OVCAR3 (cell line): ENCODE data around the genes CTDSPL2 and B2M.

DNA sequence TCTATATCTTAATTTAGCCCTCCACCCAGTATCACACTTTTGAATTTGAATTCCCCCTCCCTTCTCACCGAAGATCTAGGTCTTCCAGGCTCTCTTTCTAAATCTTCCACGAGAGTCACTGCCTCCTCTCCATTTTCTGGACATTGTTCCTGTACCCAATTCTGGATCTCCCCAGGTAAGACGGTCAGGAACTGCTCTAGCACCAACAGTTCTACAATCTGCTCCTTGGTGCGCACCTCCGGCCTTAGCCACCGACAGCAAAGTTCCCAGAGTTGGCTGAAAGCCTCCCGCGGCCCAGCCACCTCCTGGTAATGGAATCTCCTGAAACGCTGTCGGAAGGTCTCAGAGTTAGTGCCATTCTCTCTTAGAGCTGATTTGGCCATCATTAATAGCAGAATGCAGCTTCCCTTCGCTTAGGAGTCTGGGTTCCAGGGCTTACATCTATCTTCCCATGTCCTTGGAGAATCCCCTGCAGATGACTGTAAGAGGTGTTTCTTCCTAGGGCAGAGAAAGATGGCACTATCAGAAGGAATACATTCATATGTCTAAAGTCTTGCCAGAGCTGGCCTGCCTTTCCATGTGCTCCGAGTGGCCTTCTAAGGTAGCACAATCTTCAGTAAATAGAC lies 1.2 kb downstream of the ZSCAN29 start:
- RRBS, result no CpG with 5 or more reads among the region's 12 CpGs

- RRBS, result 15% methylated on average over 3 of the region's 9 CpGs
These were observed 7.4 kb upstream of the MAP1A start for GRCh38 chr15:43509831-43510520.

DNA sequence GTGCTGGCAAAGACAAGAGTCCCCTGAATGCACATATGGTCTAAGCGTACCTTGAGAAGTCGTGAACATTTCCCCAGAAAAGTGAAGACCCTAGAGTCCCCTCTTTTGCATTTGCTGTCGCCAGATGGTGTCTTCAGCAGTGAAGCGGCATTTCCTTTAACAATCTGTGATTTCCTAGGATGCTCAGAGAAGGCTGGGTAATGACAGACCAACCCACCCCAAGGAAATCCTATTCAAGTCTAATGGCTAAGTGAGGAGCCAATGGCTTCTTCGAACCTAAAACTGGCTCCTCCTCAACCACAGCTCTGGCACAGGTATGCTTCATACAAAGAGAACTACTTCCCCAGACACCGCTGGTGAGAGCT lies 16.7 kb downstream of the MAP1A start:
- RRBS, result no CpG with 5 or more reads among the region's 6 CpGs

DNA sequence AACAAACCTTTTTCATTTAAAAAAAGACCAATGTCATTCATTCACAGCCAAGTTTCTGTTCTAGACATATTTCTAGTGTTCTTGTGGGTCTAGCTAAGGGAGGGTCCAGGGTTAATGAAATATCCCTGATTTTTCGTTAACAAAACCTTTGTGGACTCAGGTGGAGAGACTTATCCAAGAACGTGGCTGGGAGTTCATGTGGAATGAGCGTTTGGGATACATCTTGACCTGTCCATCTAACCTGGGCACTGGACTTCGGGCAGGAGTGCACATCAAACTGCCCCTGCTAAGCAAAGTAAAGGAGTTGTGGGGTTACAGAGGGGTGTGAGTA lies 4.2 kb downstream of the CKMT1B start:
- RRBS, result no CpG with 5 or more reads among the region's 4 CpGs

GRCh38 chr15:43773867-43775131 lies 2.5 kb downstream of the ELL3 start:
- RRBS, result no CpG with 5 or more reads among the region's 14 CpGs

GRCh38 chr15:43814290-43814807 lies 10.1 kb downstream of the MFAP1 start:
- RRBS, result no CpG with 5 or more reads among the region's 11 CpGs

DNA sequence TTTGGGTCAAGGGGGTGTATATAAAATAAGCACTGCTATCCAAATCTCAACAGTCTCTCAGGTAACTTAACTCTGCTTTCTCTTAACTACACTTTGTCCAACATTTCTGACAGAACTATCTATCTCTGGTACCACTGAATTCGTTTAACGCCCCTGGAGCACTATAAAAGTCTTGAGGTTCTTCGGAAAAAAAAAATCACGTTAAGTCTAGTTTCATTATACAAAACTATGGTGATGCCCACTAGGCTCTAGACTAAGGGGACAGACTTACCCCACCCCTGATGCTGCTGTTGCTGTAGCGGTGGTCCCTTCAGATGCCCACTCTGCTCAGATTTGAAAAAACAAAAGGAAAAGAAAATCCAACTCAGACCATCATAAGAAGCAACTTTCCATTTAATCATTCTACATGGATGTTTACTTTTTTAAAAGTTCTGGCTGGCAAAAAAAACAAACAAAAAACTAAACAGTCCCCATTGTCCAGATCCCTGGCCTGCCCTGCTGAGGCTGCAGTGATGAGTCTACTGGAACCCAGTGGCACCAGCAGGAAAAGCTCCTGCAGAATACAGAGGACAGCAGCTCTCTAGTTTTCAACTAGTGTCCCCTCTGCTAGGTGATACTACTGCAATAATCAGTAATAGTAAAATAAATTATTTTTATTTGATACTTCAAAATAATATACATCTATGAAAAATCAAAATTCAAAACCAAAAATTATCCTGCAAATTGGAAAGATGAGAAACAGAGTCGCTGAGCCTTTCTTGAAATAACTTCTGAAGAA lies 46.3 kb downstream of the WDR76 start:
- RRBS, result no CpG with 5 or more reads among the region's 6 CpGs

DNA sequence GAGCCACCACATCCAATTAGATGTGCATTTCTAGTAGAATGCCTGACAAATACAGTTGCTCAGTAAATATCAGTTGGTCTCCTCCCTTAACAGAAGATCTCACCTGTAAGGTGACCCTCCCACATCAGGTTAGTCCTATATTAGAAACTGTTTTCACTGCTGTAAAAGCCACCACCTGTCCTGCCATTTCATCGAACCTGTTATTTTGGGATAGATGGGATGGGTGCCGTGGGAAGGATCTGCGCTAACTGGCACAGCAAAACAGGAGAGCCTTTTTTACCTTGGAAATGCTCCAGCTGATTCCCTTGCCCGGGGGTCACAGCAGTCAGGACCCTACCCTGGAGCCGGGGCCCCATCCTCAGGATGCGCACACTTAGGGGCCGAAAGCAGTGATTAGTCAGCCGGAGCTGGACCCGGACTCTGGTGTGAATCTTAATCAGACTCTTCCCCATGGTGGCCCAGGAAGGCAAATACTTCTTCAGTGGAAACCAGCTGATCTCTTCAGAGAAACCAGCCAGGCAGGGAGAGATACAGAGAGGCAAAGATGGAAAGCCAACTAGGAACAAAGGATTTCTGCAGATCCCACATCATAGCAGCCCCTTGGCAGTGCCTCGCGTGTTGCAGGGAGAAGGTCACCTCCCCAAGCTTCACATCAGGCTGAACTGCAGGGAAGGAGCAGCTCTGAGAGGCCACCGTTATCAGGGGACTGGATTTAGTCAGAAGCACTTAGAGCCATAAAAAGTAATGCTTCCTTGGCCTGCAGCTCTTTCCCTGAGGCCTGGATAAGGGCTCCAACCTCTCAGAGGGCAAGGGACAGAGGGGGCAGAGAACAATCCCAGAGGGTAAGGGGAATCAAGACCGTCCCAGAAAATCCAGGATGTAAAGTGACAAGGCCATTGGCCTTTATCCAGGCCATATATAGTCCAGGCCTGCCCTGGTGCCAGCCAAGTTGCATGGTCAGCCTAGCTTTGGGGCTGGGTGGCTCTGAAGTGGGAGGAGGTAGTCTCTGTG lies 52.7 kb downstream of the WDR76 start:
- RRBS, result 93% methylated on average over 5 of the region's 13 CpGs

- RRBS, result no CpG with 5 or more reads among the region's 7 CpGs
These were observed 171.9 kb downstream of the WDR76 start for GRCh38 chr15:43998542-43999185.

DNA sequence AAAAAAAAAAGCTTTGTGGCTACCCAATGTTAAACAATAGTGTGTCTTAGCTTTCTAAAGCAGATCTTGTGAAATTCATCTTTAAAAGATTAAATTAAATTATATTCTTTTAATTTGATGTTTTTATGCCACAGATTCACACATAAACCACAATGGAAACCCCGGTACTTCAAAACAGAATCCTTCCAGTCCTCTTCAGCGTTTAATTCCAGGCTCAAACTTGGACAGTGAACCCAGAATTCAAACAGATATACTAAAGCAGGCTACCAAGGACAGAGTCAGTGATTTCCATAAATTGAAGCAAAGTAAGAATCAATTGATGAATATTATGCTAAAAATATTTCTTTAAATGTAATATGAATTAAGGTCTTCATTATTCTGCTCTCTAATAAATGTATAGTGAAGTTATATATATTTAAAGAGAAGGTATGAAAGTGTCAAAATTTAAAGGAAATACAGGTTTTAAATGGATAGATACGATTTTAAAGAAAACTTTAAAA lies 46.7 kb upstream of the CTDSPL2 start:
- RRBS, result no CpG with 5 or more reads among the region's 3 CpGs

GRCh38 chr15:44427495-44428226 lies at the start of gene CTDSPL2:
Gene CTDSPL2, plus strand, starts transcription at chr15:44427629.
- RRBS, result 6% methylated on average over 11 of the region's 40 CpGs

- RRBS, result no CpG with 5 or more reads among the region's 2 CpGs
These were observed 4.0 kb downstream of the PATL2 start for GRCh38 chr15:44706912-44707814.

DNA sequence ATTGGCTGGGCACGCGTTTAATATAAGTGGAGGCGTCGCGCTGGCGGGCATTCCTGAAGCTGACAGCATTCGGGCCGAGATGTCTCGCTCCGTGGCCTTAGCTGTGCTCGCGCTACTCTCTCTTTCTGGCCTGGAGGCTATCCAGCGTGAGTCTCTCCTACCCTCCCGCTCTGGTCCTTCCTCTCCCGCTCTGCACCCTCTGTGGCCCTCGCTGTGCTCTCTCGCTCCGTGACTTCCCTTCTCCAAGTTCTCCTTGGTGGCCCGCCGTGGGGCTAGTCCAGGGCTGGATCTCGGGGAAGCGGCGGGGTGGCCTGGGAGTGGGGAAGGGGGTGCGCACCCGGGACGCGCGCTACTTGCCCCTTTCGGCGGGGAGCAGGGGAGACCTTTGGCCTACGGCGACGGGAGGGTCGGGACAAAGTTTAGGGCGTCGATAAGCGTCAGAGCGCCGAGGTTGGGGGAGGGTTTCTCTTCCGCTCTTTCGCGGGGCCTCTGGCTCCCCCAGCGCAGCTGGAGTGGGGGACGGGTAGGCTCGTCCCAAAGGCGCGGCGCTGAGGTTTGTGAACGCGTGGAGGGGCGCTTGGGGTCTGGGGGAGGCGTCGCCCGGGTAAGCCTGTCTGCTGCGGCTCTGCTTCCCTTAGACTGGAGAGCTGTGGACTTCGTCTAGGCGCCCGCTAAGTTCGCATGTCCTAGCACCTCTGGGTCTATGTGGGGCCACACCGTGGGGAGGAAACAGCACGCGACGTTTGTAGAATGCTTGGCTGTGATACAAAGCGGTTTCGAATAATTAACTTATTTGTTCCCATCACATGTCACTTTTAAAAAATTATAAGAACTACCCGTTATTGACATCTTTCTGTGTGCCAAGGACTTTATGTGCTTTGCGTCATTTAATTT lies at the start of gene B2M:
TSS of gene B2M (plus strand) at position 50 of the 894 bp plus-strand sequence.
- RRBS, result no CpG with 5 or more reads among the region's 67 CpGs

DNA sequence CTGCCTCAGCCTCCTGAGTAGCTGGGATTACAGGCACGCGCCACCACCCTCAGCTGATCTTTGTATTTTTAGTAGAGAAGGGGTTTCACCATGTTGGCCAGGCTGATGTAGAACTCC lies 8.0 kb upstream of the TRIM69 start:
- RRBS, result no CpG with 5 or more reads among the region's 2 CpGs

GRCh38 chr15:44729725-44730109 lies 6.6 kb upstream of the TRIM69 start:
- RRBS, result no CpG with 5 or more reads among the region's 3 CpGs

DNA sequence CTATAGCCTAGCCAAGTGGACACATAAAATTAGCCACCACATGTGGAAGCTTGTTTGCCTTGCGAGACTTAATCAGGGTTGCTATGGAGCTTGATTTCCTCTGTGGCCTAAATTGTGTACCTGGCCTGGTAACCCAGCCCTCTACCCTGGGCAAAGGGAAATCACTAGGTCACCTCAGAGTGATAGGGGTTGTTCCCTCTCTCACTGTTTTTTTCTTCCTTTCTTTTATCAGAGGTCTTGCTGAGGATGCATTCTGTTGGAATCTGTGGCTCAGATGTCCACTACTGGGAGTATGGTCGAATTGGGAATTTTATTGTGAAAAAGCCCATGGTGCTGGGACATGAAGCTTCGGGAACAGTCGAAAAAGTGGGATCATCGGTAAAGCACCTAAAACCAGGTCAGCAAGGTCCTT lies 20.0 kb downstream of the SORD start:
- RRBS, result no CpG with 5 or more reads among the region's 5 CpGs

DNA sequence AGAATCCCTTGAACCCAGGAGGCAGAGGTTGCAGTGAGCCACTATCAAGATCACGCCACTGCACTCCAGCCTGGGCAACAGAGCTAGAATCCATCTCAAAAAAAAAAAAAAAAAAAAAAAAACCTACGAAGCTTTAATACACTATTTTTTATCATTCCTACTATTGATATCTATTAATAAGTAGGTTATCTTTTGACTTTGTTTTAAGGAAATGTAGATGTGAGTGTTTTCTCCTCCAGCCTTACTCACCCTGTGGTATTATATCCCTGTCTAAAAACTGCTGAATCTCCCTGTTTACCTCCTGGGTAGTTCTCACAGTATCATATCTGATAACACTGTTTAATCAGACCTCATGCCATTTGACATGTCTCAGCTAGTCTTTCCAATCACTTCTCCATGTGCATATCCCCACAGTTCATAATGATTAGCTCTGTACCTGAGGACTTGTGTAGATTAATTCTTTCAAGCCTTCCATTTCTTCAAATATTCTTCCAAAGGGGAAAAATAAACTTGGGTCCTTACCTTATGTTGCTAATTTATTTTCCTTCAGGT lies 30.8 kb downstream of the DUOX2 start:
- RRBS, result no CpG with 5 or more reads among the region's 2 CpGs

- RRBS, result no CpG with 5 or more reads among the region's 13 CpGs
These were observed 8.3 kb downstream of the SHF start for GRCh38 chr15:45179237-45180074.

GRCh38 chr15:45314990-45315348 lies 62.9 kb downstream of the SLC28A2 start:
- RRBS, result no CpG with 5 or more reads among the region's 12 CpGs

DNA sequence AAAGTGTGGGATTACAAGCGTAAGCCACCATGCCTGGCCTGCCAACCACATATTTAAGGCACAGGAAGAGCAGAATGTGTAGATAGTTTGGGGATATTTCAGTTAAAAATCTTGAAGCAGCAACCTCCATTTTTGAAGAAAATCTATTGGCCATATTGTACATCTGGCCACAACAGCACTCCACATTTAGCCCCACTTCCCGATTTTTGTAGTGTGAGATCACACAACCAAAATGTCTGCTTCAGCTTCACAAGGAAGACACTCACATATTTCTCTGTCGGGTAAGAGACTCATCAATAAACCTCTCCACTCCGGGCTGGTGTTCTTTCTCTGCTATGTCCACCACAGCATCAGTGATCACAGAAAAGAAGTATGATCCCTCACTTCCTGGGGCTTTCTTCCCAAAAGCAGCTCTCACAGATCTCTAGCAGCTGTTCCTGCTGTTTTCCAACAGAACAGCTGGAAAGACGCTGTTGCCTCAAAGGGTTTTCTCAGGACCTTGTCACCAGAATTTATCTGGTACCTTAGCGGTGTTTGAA lies 46.5 kb downstream of the GATM start:
- RRBS, result no CpG with 5 or more reads among the region's 6 CpGs